ENCODE data around the genes ANKAR and OSGEPL1.

- PRO-cap, 7 experiments, result no peak in any of the 7 experiments
- RAMPAGE, long total RNA, 2 experiments, result no peak in any of the 2 experiments
Observed at GRCh38 chr2:186592016-186592763, 2.3 kb downstream of the ITGAV start.

GRCh38 chr2:186607612-186608180 lies 17.8 kb downstream of the ITGAV start:
- PRO-cap, 7 experiments, result no peak in any of the 7 experiments
- RAMPAGE, long total RNA, 2 experiments, result no peak in any of the 2 experiments

- PRO-cap, 7 experiments, result no peak in any of the 7 experiments
- RAMPAGE, long total RNA, 2 experiments, result no peak in any of the 2 experiments
Observed at GRCh38 chr2:186676603-186677164, 17.2 kb upstream of the FAM171B start.

DNA sequence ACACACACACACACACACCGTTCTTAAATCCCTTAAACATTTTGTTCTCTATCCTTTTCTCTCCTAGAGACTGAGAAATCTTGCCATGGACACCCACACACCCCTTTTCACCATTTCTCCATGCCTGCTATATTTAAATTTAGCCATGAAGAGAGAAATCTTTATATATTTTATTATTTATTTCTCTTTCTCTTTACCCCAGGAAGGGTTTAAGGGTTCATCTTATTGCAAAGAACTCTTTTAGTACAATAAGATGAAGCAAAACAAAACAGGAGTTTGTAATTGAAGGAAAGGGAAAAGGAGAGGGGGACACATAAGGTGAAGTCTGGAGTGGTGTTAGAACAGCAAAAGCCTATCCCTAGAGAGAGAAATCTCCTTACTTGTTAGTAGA lies 912 bp downstream of the FAM171B start:
- PRO-cap, 7 experiments, result peak in 4 of 7 experiments; most common plus-strand start position 66 of the sequence (in 3)
- RAMPAGE, long total RNA, 2 experiments, result no peak in any of the 2 experiments

DNA sequence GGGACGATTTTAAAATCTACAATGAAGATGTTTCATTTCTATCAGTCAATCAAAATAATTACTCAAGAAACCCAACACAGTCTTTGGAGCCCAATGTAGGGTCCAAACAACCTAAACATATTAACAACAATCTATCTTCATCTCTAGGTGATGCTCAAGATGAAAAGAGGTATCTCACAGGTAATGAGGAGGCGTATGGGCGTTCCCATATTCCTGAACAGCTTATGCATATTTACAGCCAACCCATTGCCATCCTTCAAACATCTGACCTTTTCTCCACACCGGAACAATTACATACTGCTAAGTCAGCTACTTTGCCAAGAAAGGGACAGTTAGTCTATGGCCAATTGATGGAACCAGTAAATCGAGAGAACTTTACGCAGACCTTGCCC lies 67.8 kb downstream of the FAM171B start:
- PRO-cap, 7 experiments, result no peak in any of the 7 experiments
- RAMPAGE, long total RNA, 2 experiments, result no peak in any of the 2 experiments

DNA sequence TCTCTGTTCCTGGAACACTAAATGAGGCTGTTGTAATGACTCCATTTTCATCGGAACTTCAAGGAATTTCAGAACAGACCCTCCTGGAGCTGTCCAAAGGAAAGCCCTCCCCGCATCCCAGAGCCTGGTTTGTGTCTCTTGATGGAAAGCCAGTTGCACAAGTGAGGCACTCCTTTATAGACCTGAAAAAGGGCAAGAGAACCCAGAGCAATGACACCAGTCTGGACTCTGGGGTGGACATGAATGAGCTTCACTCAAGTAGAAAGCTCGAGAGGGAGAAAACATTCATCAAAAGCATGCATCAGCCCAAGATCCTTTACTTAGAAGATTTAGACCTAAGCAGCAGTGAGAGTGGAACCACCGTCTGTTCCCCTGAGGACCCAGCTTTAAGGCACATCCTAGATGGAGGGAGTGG lies 68.4 kb downstream of the FAM171B start:
- PRO-cap, 7 experiments, result no peak in any of the 7 experiments
- RAMPAGE, long total RNA, 2 experiments, result no peak in any of the 2 experiments

DNA sequence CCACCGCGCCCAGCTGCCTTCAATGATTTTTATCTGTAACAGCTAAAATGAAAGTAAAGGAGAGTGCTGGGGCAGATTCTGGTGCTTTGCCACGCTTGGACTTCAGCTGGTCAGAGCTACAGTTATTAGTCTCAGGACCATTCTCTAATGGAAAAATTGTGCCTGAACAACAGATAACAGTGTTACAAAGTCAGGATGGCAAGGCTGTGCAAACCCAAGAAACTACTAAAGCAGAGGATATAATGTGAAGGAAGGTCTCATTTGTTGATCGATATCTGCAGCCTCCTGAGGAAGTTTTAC lies 102.7 kb upstream of the ZSWIM2 start:
- PRO-cap, 7 experiments, result no peak in any of the 7 experiments
- RAMPAGE, long total RNA, 2 experiments, result no peak in any of the 2 experiments

- PRO-cap, 7 experiments, result no peak in any of the 7 experiments
- RAMPAGE, long total RNA, 2 experiments, result no peak in any of the 2 experiments
Observed at GRCh38 chr2:187532469-187533365, 21.5 kb downstream of the TFPI start.

GRCh38 chr2:188033754-188034229 lies 257.9 kb upstream of the GULP1 start:
- PRO-cap, 7 experiments, result no peak in any of the 7 experiments
- RAMPAGE, long total RNA, 2 experiments, result no peak in any of the 2 experiments

- PRO-cap, 7 experiments, result no peak in any of the 7 experiments
- RAMPAGE, long total RNA, 2 experiments, result no peak in any of the 2 experiments
Observed at GRCh38 chr2:188142731-188142947, 149.0 kb upstream of the GULP1 start.

- PRO-cap, 7 experiments, result peak in 3 of 7 experiments; most common plus-strand start chr2:188973691 (in 2)
- RAMPAGE, long total RNA, 2 experiments, result no peak in any of the 2 experiments
Observed at GRCh38 chr2:188973549-188973890, 653 bp upstream of the COL3A1 start.

DNA sequence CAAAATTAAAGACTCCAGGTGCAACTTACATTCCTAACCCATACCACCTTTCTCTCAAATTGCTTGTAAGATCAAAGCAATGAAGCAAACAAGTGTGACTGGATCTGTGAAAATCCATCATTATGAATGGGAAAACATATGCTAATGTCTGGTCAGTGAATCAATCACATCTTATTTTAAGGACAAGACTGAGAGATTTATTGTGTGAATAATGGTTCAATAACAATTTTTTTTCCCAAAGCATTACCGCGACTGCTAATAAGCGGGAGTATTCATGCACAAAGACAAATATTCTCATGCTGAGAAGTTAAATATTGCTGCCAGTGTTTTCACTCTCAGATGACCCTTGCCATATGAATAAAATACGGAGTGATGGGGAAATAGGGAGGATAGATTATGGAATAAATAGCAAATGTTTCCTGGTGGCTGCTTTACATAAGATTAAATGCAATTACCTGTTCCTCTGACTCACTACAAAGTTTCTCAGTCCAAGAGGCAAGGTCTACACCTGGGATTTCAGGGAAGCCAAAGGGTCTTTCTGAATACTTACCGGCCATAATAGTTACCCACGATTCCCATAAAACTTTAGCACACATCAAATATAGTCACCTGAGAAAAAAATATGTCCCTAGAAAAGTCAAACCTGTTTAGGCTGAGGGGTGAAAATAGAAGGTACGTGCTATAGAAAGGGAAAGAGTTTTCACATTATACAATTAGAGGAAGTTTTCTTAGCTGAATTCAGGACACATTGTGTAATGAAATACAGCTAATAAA lies 59.5 kb downstream of the WDR75 start:
- PRO-cap, 7 experiments, result no peak in any of the 7 experiments
- RAMPAGE, long total RNA, 2 experiments, result no peak in any of the 2 experiments

GRCh38 chr2:189569234-189570081 lies 11.1 kb downstream of the SLC40A1 start:
- PRO-cap, 7 experiments, result no peak in any of the 7 experiments
- RAMPAGE, long total RNA, 2 experiments, result no peak in any of the 2 experiments

GRCh38 chr2:189581262-189581852 lies 771 bp upstream of the SLC40A1 start:
- PRO-cap, 7 experiments, result peak in 5 of 7 experiments; most common plus-strand start chr2:189581424 (in 1); most common minus-strand start chr2:189581385 (in 5)
- RAMPAGE, long total RNA, 2 experiments, result no peak in any of the 2 experiments

DNA sequence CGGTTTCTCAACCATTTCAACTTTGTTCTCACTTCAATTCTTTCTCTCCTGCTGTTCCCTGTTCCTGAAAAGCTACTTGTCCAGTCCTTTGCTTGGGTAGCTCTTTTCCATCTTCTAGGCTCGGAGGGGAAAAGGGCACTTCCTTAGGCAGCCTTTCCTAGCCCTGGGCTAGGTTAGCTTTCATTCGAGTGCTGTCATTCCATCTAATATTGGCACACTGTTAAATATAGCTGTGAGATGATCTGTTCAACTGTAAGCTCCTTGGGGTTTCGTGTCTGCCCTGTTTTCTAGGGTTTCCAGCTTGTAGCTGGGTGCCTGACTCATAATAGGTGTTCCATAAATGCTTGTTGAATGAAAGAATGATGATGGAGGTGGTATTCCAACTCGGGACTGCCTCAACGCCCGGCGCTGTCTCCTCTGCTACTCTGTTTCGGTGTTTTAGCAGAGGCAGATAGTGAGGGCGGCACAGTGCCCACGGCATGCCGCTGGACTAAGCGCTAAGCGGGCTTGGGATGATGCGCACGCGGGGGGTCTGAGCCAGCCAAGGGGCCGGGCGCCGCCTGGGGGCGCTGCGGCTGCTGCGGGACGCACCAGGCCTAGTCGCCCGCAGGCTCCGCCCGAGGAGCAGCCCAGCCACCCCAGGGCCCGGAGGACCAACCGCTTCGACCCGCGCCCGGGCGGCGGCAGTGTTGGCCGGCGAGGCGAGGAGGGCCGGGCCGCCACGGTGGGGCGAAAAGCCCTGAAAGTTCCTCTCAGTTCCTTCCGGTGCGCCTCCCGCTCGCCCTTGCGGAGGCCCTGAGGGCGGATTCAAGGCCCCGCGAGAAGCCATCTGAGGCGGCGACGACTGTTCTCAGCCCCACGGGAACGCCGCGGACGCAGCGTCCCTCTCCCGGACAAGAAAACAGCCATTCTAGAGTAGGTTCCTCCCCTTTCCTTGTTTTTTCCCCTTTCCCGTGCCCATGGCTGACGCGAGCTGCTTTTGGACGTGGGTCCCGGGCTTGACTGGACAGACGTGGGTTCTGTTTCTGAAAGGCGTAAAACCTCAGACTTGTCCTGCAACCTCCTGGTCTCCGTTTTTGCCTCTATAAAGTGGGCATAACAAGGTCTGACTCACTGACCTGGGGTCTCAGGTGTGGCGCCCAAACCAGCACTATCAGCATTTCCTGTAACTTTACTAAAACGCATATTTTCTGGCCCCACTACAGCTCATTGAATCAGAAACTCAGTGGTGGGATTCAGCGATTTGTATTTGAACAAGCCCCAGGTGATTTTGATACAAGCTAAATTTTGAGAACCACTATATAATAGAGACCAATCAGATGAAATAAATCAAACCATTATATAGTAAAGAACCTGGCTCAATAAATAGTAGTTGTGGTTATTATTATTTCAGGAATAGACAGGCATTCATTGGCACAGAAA lies at the start of gene ANKAR:
Gene ANKAR, plus strand, starts transcription at position 755 of the 1,422 bp plus-strand sequence.
- PRO-cap, 7 experiments, result peak in 7 of 7 experiments; most common plus-strand start position 755 of the sequence (in 7); most common minus-strand start position 1,004 of the sequence (in 6)
- RAMPAGE, long total RNA, 2 experiments, result start-site peak on the plus strand in 2 of 2 experiments, centred at positions 652 to 779 of the sequence, 93 to 146 reads per replicate

- PRO-cap, 7 experiments, result peak in 7 of 7 experiments; most common plus-strand start chr2:189762821 (in 7); most common minus-strand start chr2:189762770 (in 7)
- RAMPAGE, long total RNA, 2 experiments, result start-site peak on the plus strand in 1 of 2 experiments, at chr2:189762811-189762858 at its widest, 6 reads per replicate; start-site peak on the minus strand in 2 of 2 experiments, at chr2:189762770-189762776 at its widest, 24 to 27 reads per replicate
Observed at GRCh38 chr2:189762122-189763038, at the start of gene OSGEPL1. TSS of gene OSGEPL1 (minus strand) at chr2:189762792.

GRCh38 chr2:190185208-190185866 lies 4.7 kb downstream of the C2orf88 start:
- PRO-cap, 7 experiments, result no peak in any of the 7 experiments
- RAMPAGE, long total RNA, 2 experiments, result no peak in any of the 2 experiments

GRCh38 chr2:190211145-190211849 lies 30.6 kb downstream of the C2orf88 start:
- PRO-cap, 7 experiments, result no peak in any of the 7 experiments
- RAMPAGE, long total RNA, 2 experiments, result no peak in any of the 2 experiments

- PRO-cap, 7 experiments, result no peak in any of the 7 experiments
- RAMPAGE, long total RNA, 2 experiments, result no peak in any of the 2 experiments
Observed at GRCh38 chr2:190477771-190478618, 56.5 kb downstream of the NEMP2 start.

GRCh38 chr2:190606805-190608034 lies 41.7 kb upstream of the NAB1 start:
- PRO-cap, 7 experiments, result no peak in any of the 7 experiments
- RAMPAGE, long total RNA, 2 experiments, result no peak in any of the 2 experiments